Mucosa of descending colon (tissue), 1 donor: ENCODE measurements around a stretch of chr3.

DNA sequence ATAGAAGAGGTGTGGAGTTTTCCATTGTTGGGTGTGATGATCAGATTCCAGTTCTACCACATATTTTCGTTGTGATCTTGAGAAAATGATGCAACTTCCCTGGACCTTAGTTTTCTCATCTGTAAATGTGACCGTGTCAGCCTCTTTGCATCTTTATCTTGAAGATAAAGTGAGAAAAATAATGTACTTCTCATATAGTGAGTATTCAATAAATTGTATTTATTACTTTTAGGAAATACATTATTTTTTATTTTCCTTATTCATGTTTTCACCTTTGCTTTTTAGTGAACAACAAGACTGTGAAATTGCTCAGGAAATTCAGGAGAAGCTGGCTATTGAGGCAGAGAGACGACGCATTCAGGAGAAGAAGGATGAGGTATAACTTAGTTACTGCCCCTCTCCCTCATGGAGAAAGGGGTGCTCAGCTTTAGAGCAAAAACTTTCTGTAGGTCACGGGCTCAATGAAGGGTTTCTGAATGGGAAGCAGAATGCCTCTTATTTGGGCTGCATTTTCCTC is 30.5 kb upstream of the UTS2B start:
- PRO-cap, result no peak

- PRO-cap, result no peak
Observed at GRCh38 chr3:191366751-191367191, 36.4 kb upstream of the UTS2B start.

- PRO-cap, result no peak
Observed at GRCh38 chr3:191391774-191392438, 61.6 kb upstream of the UTS2B start.

- PRO-cap, result no peak
Observed at GRCh38 chr3:191608542-191609013, 147.6 kb downstream of the PYDC2 start.

DNA sequence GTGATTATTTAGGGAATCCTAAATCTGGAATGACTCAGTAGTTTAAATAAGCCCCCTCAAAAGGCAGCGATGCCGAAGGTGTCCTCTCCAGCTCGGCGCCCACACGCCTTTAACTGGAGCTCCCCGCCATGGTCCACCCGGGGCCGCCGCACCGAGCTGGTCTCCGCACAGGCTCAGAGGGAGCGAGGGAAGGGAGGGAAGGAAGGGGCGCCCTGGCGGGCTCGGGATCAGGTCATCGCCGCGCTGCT is 318.2 kb downstream of the FGF12 start:
- PRO-cap, result no peak

DNA sequence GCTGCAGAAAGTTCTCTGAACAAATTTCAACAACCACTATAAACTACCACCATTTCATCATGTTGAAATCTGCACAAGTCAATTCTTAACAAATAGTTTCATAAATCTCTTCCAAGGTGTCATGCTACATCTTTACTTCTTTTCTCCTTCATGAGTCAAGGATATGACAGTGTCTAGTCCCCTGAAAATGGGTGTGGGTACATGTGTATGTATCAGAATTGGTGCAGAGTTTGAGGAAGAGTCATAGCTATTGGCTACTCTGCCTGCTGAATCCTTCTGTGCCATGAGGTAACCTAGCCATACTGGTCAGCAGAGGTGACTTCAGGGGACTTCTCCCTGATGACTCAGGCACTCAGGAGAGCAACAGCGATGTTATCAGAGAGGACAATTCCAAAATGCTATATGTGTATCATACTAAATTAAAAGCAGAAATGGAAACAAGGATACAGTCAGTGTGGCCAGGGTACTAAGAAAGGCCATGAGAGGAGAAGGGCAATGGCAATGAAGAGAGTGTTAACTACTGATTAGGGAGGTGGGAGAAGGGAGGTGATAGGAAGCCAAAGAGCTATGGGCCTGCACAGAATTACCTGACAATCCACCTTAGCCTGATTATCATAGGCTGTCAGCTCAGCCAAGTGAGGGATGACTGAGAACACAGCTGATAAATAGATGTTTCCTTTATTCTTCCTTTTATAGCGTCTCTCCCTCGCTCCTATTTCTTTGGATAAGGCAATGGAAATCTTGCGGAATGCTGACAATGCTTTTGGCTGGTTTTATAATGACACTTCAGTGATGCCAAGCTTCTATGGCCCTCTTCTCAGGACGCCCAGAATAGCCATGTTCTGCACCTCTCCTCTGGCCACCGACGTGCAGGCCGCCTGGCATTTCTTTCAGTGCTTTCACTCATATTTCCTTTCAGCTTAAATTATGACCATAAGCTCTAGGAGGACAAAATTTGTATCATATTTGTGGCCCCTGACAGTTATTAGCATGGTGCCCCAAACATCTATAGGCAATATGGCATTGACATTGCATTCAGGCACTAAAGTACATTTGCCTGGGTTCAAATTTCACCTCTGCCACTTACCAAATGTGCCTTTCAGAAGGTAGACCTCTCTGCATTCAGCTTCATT is 90.6 kb downstream of the FGF12 start:
- PRO-cap, result no peak

DNA sequence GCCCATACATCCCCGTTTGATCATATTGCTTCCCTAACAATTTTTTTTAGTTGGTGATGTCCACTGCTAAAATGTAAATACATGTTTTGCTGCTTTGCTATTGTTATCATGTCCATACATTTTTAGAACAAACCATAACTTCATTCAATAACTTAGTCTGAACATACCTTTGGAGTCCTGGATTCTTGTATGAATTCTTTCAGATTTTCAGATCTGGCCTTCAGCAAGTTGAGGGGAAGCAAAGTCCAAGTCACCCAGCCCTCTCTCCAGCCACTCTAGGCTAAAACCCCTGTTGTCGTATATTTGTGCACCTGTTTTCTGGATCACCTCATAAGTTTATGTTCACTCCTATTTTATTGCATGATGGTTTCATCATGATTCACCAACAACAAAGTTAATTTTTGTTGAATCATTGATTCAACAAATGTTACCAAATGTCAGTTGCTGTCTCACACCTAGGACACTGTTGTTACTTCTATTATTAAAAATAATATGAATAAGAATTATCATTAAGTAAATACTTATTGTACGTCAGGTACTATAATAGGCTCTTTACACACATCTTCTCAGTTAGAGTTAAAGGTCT is 83.1 kb downstream of the FGF12 start:
- PRO-cap, result no peak

DNA sequence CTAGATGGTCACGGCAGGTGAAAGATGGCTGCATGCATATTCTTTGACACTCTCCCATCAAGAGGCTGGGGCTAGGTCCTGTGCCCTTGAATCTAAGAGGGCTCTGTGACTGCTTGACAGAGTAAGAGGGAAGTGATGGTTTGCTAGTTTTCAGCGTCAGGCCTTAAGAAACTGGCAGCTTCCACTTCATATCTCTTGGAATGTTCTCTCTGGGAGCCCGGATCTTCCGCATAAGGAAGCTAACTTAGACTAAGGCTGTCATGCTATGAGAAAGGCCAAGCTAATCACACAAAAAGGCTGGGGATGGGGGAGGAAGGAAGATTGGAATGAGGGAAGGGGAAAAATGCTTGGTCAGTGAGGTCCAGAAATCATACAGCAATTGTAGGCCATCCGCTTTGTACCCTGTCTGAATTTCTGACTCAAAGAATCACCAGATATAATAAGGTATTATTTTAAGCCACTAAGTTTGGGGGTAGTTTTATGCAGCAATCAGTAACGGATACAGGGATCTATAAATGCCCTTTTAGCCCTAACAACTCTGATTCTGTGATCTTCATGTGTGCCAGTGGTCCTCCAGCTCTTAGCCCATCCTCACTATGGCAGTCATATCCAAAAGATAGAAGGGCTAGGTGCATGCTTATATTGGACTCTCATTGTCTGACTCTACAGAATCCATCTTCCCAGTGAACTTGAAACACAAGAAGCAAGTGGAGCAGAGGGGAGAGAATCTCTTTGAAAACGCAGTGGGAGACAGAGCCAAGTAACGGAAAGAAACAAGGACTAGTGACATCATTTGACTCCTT is 49.8 kb downstream of the MB21D2 start:
- PRO-cap, result no peak

DNA sequence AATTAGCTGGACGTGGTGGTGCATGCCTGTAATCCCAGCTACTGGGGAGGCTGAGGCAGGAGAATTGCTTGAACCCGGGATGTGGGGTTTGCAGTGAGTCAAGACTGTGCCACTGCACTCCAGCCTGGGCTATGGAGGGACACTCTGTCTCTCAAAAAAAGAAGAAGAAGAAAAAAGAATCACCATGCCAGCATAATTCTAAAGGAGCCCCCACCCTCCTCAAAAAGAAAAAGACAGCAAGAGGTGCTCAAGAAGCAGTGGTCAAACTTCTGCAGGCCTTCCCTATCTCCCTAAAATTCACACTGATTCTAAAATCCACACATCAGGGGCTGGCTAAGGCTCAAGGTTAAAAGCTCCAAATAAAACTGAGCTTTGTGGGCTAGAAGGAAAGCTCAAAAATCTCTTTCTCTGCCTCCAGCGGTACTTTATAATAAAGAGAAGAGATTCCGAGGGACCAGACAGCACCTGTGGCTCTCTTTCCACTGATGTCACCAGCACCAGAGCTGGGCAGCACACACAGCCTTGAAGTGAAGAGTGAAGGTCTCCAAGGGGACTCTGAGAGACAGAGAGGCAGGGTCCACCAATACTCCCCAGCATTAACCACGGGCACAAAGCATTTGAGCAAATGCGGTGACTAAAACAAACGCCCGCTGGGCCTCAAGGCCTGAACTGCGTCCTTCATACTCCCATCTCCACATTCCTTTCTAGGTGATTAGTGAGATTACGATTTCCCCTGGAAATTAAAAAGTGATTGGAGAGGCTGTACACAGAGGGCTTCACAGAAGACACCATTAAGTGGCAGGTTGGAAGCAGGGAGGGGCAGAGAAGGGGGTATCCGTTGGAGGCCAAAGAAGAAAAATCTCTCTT is 38.6 kb downstream of the MB21D2 start:
- PRO-cap, result no peak

- PRO-cap, result unidirectional peak, minus-strand start at chr3:193555872
Observed at GRCh38 chr3:193555614-193556216, 1.0 kb upstream of the ATP13A4 start.

- PRO-cap, result unidirectional peak, minus-strand start at chr3:193590187
Observed at GRCh38 chr3:193589982-193590555, 2.9 kb upstream of the OPA1 start.

DNA sequence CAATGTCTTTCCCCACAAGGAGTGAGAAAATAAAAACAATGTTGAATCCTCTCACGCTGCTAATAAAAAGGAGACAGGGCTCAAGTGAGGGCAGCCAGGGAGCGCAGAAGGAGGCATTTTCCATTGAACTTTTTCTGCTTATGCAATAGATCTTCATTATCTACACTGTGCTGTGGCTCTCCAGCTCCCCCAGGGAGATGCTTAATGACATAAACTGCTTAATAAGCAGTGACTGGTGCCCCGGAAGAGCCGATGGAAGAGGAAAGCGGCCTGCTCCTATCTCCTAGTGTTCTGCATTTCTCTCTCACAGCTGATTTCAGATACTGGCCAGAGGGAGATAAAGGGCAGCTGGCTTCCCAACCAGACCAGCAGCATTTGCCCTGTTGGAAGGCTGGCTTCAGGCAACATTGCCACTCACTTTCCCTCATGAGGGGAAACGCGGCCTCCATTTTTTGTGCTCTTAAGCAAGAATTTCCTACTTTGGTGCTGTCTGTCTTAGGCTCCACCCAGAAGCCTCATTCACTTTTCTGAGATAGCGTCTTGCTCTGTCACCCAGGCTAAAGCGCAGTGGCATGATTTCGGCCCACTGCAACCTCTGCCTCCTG is 152.2 kb downstream of the OPA1 start:
- PRO-cap, result no peak

DNA sequence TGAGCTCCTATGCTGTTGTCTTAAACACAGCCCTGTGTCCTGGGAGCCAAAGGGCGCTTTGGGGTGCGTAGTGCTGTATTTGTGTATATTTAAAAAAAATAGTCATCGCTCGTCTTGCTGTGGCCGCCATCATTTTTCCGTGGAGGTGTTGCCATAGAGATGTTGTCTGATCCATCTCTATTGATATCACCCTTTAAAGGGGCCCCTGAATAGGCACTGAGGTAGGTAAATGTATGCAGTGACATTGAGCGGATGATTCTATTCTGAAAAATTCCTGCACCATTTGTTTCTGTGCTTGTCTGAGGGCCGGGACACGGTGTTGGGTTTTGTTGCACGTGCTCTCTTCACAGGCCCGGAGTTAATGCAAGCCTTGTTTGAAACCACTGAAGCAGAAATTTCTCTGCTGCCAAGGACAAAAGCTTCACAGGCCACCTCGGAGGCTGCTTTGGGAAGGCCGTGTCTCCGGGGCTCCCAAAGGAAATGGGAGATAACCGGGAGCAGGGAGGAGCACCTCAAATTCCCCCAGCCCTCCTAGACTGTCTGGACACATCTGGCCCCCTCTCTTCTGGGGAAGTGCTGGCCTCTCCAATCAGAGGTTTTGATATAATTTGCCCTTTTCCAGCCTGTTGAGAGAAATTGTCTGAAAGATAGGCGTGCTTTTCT is 179.3 kb downstream of the OPA1 start:
- PRO-cap, result no peak

DNA sequence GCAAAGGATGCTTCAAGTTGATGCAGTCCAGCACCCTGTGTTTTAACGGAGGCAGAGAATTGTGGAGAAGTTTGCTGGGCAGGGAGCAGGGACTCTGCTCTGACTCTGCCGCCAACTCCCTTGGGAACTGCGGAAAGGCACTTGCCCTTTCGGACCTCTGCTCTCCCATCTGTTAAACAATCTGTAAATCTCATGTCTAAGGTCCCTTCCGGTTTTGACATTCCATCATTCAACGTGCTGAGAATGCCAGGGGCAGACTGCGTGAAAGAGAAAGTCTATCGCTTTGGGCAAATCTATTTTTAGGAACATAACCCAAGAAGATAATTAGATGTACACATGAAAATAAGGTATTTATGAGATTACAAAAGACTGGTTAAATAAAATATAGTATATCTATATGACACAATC is 184.6 kb downstream of the OPA1 start:
- PRO-cap, result no peak

DNA sequence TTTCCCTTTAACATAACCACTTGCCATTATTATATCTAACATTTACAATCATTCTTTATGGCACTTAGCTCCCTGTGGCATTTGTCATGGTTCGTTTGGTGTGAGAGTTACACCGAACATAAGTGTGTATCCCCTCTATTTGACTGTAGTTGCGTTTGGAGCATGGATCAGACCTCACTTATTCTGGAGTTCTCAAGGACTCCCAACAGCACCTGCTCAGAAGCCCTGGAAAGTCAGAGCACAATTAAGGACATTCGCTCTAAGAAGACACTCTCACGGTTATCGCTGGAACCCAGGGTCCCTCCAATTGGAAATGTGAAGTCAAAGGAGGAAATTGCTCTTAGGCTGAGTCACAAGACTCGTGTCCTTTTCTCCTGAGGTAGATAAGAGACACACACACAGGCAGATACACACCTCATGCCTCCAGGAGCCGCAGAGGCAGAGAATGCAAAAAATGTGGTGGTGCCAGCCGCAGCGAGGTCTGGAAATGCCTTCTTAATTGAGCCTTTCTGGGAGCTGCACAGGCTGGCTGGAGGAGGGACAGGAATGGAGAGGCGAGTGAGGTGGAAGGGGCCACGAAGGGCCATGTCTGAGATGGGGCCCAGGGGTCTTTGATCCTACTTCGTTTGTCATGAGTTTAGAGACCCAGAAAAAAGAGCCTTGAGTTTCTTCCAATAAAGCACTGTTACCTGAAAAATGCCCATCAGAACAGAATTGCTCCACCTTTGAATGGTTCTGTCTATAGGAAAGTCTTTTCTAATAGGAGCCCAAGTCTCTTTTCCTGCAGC is 189.2 kb downstream of the OPA1 start:
- PRO-cap, result bidirectional peak, plus-strand start at position 413 of the sequence, minus-strand start at position 317 of the sequence

GRCh38 chr3:193791524-193791999 is 198.6 kb downstream of the OPA1 start:
- PRO-cap, result no peak

- PRO-cap, result bidirectional peak, plus-strand start at chr3:193960596, minus-strand start at chr3:193960486
Observed at GRCh38 chr3:193960242-193961306, 175.4 kb upstream of the HES1 start.

DNA sequence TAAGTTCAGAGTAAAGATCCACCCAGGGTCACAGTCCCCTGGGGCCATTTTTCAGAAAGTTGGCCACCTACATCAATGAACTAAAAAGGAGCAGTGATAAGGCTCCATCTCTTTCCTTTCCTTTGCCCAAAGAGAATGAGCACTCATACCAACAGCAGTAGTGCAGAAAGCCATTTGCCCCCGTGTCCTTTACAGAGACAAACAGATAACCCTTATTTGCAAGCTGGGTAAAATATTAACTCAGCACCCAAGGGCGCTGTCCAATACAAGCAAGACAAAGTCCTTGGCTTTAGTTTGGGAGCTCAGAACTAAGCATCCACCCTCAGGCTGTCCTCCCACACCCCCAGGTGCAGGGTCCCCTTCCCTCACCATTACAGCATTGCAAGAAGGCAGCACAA is 34.4 kb upstream of the HES1 start:
- PRO-cap, result unidirectional peak, plus-strand start at position 292 of the sequence

GRCh38 chr3:194103472-194104018 is 32.4 kb upstream of the HES1 start:
- PRO-cap, result no peak

GRCh38 chr3:194286658-194287146 is 64.4 kb downstream of the CPN2 start:
- PRO-cap, result no peak